BE2C (cell line): ENCODE data around the genes WNT4 and LACTBL1.

- RRBS, result 59% methylated on average over 4 of the region's 20 CpGs
Observed at GRCh38 chr1:21904496-21905420, 32.4 kb downstream of the HSPG2 start.

- RRBS, result no CpG with 5 or more reads among the region's 1 CpG
Observed at GRCh38 chr1:21931596-21932035, 5.5 kb downstream of the HSPG2 start.

DNA sequence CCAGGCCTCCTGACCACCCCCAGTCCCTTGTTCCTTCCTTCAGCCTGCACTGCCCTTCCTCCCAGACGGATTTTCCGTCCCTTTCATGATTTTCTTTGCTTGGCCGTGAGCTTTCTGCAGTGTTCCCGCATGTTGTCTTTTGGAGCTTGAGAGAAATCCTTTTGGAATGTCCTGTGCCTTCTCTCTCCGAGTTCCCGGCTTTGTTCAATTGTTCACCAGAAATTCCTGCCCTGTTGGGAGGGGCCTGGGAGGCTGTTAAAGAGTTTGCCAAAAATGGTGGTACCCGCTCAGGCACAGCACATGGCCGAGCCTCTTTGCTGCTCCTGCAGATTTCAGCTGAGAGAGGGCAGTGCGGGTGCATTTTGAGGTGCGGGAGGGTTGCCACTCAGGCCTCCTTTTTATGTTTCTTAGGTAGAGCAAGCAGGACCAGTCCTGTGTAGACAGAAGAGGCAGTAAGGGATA, 7.3 kb upstream of the HSPG2 start:
- RRBS, result no CpG with 5 or more reads among the region's 10 CpGs

DNA sequence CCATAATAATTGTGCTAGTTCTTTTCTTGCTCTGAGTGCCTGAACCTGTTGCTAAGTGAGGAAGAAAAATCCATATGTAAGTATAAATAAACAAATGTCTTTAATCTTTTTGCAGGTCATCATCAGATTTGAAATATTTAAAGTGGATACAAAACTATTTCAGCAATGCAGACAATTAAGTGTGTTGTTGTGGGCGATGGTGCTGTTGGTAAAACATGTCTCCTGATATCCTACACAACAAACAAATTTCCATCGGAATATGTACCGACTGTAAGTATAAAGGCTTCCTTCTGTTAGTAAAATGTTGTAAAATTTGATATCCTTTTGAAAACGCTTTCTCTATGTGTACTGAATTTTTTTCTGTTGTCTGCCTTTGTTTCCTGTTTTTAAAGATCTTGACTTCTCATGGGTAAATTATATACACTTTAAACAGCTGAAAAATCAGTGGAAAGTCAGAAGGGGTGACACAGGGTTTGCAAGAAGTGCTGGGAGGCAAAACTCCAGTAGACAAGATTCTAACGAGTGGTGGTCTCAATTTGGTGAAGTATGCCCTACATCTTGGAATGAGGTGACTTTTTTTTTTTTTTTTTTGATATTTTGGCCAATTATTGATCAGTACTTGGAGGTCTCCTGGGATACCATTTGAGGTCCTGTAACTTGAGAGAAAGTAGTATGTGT, 25.9 kb downstream of the CDC42 start:
- RRBS, result no CpG with 5 or more reads among the region's 5 CpGs

GRCh38 chr1:22097537-22098866, 44.9 kb downstream of the WNT4 start:
- RRBS, result no CpG with 5 or more reads among the region's 12 CpGs

GRCh38 chr1:22143028-22143753, at the start of gene WNT4:
Gene WNT4 (minus strand): TSS chr1:22143097.
- RRBS, result 2% methylated on average over 54 of the region's 99 CpGs

DNA sequence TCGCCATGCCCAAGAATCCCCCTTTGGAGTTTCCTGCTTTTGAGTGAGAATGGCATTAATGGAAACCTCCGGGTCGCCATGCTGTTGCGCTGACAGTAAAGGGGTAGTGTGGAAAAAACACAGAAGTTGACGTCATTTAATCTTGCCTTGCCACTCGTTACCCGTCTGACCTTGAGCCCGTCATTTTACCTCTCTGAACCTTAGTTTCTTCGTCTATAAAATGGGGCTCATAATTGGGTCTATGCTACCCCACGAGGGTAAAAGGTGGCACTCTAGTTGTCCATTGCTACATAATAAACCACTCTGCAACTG, 130.1 kb upstream of the ZBTB40 start:
- RRBS, result no CpG with 5 or more reads among the region's 10 CpGs

DNA sequence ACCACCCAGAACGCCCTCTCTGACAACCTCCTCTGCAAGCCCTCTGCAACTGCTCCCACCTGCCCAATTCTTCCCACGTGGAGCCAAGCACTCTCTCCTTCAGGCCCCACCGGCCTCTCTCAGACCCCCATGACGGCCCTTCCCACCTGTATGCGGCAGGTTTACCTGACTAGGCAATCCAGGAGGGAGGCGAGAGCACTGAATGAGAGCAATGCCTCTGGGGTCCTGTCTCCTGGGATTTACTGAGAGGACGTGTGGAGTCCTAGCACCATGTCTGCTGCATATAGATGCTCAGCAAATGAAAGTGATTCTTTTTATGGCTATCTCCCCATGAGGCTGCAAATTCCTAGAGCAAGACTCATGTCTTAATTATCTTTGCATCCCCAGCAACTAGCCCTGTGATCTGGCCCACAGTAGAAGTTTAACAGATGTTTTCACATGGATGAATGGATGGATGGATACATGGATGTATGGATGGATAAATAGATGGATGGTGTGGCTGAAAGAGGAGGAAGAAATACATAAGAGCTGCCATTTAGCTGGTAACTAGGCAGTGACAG, 32.9 kb upstream of the ZBTB40 start:
- RRBS, result no CpG with 5 or more reads among the region's 7 CpGs

GRCh38 chr1:22503689-22504424, 52.2 kb downstream of the ZBTB40 start:
- RRBS, result no CpG with 5 or more reads among the region's 2 CpGs

GRCh38 chr1:22600470-22600910, 35.9 kb upstream of the C1QA start:
- RRBS, result no CpG with 5 or more reads among the region's 24 CpGs

- RRBS, result no CpG with 5 or more reads among the region's 25 CpGs
Observed at GRCh38 chr1:22647420-22647841, 4.0 kb downstream of the C1QC start.

- RRBS, result no CpG with 5 or more reads among the region's 6 CpGs
Observed at GRCh38 chr1:22972625-22973268, at the start of gene LACTBL1. Gene LACTBL1 (minus strand): TSS chr1:22972866.

DNA sequence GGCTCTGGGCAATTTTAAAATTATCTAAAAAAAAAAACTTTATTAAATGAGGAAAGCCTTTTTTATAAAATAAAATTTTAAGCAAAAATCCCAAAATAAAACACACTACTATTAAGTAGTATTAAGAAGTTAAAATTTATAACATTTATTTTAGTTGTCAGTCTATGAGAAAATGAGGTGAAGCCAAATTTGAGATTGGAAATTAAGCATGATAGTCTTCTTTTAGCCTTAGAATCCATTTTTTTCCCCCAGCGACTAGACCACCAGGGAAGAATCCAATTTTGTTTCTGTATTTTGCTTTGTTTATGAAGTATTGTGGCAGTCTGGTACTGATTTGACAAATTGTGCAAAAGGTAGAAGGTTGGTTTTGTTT, 7.8 kb downstream of the KDM1A start:
- RRBS, result no CpG with 5 or more reads among the region's 1 CpG

DNA sequence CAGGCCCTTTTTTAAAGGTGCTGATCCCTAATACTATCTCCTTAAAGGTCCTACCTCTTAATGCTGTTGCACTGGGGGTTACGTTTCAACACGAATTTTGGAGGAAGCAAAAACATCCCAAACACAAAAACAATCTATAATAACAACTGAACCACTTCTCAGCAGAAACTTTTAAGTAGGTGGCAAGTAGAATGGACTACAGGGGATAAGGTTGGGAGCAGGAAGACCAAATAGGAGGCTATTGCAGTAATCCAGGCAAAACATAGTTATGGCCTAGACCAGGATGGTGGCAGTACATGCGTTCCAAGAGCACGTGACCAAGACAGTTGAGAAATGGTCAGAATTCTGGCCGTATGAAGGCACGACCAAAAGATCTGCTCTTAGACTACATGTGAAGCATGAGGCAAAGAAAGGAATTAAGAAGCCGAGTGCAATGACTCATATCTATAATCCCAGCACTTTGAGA, 77.9 kb downstream of the KDM1A start:
- RRBS, result no CpG with 5 or more reads among the region's 7 CpGs

DNA sequence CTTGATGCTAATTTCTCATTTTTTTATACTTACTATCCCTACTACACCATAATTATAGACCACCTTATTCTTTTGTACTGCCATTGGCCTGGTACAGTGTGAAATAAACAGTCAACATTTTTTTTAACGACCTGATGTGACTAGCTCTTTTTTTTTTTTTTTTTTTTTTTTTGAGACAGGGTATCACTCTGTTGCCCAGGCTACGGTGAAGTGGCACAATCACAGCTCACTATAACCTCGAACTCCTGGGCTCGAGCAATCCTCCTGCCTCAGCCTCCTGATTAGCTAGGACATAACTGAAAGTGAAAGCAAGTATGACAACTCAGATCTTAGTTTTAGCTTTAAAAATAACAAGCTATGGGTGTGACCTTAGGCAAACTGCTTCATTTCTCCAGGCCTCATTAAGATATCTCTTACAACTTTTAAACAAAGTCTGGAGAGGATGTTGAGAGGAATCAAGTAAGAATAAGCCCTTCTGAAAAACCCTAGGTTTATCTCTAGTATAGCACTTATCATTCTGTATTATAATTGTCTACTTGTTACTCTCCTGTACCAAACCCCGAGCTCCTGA, 98.1 kb downstream of the HTR1D start:
- RRBS, result no CpG with 5 or more reads among the region's 5 CpGs

GRCh38 chr1:23169364-23170472, 47.6 kb downstream of the HTR1D start:
- RRBS, result no CpG with 5 or more reads among the region's 8 CpGs

GRCh38 chr1:23177201-23178316, 39.7 kb downstream of the HTR1D start:
- RRBS, result under 1% methylated on average over 30 of the region's 69 CpGs

DNA sequence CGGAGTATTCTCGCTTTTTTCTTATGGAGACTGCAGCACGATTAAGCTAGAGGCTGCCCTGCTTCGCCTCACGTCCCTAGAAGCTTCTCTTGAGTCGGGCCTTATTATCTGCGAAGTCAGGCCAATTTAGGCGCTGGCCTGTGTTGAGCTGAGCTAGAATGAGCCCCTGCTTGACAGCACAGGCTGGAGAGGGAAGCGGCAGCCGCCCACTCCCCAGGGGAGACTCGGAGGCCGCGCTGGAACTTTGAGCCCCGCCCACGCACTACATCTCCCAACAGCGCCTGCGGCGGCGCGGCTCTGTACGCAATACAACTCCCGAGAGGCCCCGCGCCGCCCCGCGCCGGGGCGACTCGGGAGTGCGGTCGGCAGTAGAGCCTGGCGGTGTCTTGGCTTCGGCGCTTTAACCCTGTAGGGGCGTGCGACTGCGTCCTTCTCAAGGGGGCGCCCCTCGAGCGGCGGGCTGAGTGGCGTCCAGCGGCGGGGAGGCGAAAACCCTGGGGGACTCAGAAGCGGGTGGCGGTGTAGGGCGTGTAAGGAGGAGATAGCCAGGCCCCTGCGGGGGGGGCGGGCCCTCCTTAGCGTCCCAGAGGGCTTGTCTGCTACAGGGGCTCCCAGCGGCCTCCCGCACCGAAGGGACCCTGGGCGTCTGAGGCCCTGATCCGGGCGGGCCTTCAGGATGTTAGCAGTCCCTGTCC, 867 bp downstream of the ZNF436 start:
- RRBS, result no CpG with 5 or more reads among the region's 58 CpGs

GRCh38 chr1:23417526-23418438, 6.8 kb downstream of the TCEA3 start:
- RRBS, result no CpG with 5 or more reads among the region's 10 CpGs

DNA sequence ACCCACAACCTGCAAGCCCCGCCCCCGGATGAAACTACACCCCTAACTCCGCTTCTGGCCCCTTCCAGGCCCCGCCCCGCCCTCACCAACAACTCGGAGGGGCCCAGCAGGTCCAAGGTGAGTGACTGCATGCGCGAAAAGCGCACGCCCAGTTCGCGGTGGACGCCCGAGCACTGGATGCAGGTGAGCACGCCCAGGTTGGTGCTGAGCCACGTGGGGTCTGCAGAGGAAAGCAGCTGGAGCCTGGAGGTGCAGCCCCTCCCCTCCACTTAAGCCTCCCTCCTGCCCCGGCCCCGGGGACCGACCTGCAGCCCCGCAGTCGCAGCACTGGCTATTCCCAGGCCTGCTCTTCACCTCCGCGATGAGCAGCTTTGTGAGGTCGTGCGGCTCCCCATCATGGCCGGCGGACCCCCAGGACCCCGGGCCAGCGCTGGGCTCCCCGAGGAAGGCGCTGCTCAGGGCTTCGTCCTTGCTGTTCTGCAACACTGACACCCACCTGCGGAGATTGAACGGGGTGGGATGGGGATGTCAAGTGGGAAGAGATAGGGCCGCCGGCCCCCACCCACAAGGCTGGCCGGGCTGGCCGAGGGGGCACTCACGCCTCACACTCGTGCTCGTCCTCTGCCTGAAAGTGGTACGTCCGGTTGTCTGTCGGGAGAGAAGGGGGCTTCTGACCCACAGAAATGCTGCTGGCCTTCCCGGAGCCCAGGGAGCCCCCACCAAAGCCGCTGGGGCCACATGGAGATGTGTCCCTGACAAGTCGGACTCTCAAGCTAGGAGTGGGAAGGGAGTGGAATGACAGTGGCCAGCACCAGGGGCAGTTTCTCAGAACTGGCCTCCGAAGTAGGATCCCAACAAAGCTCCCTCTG, 12.5 kb upstream of the TCEA3 start:
- RRBS, result 92% methylated on average over 14 of the region's 48 CpGs